Occipital lobe (tissue), 2 donors: ENCODE measurements around a stretch of chr10.

GRCh38 chr10:8616120-8616745 is 561.7 kb downstream of the GATA3 start:
- RAMPAGE, long total RNA, result no peak

DNA sequence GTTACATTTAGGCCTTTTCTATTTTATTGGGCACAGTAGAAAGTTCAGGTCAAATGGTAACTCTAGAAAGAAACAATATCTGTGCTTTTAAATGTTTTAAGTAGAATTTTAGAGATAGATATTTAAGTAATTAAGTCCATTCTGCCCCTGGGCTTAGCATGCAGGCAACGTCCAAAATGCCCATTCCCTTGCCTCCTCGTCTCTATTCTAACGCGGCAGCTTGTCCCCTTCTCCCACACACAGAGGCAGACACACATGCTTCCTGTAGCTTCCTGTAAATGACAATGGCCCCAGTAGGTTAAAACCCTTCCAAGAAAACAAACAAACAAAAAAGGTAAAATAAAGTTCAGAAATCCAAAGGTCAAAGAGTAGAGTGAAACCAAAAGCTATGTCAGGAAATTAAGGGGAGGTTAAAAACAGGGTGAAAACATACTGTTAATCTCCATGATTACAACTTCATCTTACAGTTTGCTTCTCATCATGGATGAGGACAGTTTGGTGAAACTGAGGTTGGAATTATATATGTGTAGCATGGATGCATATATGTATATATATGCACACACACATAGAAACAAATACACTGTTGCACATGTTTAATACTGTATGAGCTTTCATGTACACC is 857.6 kb downstream of the GATA3 start:
- RAMPAGE, long total RNA, result no peak

GRCh38 chr10:10092584-10092885 is 925.1 kb upstream of the CELF2 start:
- RAMPAGE, long total RNA, result no peak

GRCh38 chr10:10871867-10872784 is 145.5 kb upstream of the CELF2 start:
- RAMPAGE, long total RNA, result no peak

GRCh38 chr10:11056864-11057315 is 39.2 kb downstream of the CELF2 start:
- RAMPAGE, long total RNA, result no peak

GRCh38 chr10:11093951-11094327 is 76.3 kb downstream of the CELF2 start:
- RAMPAGE, long total RNA, result no peak

GRCh38 chr10:11150059-11150915 is 132.6 kb downstream of the CELF2 start:
- RAMPAGE, long total RNA, result no peak

- RAMPAGE, long total RNA, result no peak
These were observed 146.3 kb downstream of the CELF2 start for GRCh38 chr10:11163742-11164616.

DNA sequence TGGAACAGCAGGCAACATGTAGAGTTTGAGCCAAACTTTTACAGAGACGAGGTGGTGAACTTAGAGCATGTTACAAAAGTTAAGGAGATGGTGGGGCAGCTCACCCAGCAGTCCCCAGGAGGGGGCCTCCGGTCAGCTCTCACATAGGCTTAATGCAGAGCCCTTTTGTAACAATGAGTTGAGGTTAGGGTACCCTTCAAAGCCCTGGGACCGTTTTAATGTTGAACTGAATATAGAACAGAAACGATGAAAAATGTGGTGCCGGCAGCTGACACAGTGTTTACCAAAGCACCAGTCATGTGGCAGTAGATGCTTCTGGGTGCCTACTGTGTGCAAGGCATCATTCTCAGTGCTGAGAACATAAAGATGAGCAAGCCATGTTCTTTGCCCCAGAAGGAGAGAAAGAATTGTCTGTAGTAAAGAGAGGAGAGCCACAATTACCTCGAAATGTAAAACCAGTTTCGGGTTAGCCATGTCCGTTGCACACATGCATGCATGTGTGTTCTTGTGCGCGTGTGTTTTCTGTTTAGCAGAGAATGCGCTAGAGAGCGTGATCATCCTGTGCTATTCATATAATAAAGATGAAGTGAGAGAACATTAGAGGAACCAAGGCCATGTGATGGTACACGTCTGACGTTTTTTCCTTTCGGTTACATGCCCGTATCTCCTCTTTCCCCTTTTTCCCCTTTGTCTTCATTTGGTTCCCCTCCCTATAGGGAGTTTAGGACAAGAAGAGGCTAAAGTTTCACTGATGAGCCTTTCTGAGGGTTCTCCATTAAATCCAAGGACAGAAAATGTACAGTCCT is 158.0 kb downstream of the CELF2 start:
- RAMPAGE, long total RNA, result no peak

DNA sequence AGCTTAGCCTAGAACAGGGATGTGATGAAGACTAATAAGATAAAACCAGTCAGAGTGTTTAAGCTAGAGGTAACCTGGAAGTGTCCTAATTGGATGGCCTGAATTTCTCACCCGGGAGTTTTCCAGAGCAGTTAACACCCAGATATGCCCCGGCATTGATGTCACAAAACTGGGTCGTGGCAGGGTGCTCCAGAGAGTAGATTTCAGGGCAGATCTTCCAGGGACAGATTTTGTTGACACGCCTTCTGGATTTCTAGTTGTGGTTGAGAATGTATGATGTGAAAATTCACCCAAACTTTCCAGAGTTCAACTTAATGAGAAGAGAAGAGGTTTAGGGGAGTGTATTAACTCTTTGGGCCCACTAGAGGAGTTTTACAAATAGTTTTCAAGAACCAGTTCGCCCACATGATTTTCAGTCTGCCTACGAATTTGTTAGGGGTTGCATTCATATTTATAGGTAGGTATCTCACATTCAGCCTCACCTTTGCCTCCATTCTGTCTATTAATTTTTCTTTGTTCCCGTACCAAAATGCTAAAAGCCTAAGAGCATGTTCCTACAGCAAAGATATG is 182.2 kb downstream of the CELF2 start:
- RAMPAGE, long total RNA, result no peak

GRCh38 chr10:11212609-11213116 is 195.0 kb downstream of the CELF2 start:
- RAMPAGE, long total RNA, result no peak

DNA sequence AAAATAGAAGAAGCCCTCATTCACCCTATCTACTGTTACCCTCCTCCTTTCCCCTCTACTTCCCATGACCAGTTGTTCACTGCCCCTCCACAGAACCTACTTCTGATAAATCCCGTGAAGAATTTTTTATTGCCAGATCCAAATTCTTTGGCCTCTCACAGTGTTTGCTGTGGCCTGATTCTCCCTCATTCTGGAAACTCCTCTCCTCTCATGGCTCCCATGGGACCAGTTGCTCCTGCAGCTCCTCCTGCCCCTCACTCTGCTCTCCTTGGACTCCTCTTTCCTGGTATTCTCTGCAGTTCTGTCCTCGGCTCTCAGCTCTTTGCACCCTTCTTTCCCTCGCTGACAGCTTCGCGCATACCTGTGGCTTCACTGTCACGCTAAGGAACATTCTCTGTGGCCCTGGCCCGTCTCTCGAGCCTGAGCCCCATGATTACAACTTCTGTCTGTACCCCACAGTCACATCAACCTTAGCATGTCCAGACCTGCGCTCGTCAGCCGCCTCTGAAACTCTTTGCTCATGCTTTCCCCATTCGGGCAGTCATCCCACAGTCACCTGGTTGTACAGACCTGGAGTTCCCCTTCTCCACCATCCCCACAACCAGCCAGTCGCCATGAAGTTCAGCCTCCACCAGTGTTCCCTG is 228.9 kb downstream of the CELF2 start:
- RAMPAGE, long total RNA, result no peak

GRCh38 chr10:11261029-11261976 is 243.6 kb downstream of the CELF2 start:
- RAMPAGE, long total RNA, result no peak

GRCh38 chr10:11270576-11270935 is 252.9 kb downstream of the CELF2 start:
- RAMPAGE, long total RNA, result no peak

DNA sequence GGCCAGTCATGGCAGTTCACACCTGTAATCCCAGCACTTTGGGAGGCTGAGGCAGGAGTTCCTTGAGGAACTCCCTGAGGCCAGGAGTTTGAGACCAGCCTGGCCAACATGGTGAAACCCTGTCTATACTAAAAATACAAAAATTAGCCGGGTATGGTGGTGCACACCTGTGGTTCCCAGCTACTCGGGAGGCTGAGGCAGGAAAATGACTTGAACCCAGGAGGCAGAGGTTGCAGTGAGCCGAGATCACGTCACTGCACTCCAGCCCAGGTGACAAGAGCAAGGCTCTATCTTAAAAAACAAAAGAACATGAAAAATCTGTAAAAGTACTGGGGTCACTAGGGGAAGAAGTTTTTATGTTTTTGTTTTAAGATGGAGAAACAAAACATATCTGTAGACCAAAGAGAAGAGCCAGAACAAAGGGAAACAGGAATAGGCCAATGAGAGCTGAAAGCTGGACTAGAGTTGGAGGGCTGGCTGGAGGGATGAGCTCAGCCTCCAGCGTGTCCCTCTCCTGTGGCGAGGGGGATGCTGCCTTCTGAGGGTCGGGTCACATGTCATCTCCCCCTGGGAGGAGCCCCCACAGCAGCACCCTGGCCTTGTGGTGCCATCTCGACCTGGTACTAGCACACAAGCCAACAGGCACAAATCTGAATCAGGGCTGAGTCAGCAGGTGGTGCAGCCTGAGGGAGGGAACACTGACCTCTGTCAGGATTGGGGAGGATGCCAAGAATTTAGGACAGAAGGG is 280.2 kb downstream of the CELF2 start:
- RAMPAGE, long total RNA, result no peak

GRCh38 chr10:11326227-11326557 is 285.3 kb downstream of the USP6NL start:
- RAMPAGE, long total RNA, result no peak

DNA sequence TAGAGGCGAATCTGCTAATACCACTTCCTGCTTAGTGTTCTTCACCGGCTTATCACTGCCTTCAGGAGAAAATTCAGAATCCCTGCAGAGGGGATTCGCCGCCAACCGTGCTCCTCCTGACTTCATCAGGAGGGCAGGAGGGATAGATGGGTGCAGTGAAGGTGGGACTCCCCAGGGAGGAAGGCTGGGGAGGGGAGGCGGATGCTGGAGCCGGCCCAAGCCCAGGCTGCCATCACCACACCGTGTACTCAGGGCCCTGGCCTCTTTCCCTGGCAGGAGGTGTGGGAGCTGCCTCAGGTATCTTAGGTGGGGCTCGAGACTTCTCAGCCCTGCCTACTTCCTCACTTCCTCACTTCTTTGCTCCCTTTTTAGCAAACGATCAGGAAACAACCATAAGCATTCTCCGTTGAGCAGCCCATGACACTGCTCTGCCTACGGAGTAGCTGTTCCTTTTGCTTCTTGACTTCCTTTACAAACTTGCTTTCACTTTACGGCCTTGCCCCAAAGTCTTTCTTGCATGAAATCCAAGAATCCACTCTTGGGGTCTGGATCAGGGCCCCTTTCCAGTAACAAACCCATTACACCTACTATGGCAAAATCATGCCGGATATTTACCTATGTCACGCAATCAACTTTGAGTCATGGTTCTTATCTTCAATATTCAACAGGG is 243.3 kb downstream of the USP6NL start:
- RAMPAGE, long total RNA, result no peak

GRCh38 chr10:11403075-11403677 is 208.3 kb downstream of the USP6NL start:
- RAMPAGE, long total RNA, result no peak

- RAMPAGE, long total RNA, result no peak
These were observed 16.2 kb downstream of the USP6NL start for GRCh38 chr10:11595131-11595832.

GRCh38 chr10:11631831-11632593 is 20.6 kb upstream of the USP6NL start:
- RAMPAGE, long total RNA, result no peak